Measurements from ENCODE around the genes SLC23A1, DNAJC18 and SMIM33.

GRCh38 chr5:137979472-137980103, 53.3 kb downstream of the FAM13B start:
- PRO-cap, result no peak
- RAMPAGE, long total RNA, 4 experiments, result no peak in any of the 4 experiments

DNA sequence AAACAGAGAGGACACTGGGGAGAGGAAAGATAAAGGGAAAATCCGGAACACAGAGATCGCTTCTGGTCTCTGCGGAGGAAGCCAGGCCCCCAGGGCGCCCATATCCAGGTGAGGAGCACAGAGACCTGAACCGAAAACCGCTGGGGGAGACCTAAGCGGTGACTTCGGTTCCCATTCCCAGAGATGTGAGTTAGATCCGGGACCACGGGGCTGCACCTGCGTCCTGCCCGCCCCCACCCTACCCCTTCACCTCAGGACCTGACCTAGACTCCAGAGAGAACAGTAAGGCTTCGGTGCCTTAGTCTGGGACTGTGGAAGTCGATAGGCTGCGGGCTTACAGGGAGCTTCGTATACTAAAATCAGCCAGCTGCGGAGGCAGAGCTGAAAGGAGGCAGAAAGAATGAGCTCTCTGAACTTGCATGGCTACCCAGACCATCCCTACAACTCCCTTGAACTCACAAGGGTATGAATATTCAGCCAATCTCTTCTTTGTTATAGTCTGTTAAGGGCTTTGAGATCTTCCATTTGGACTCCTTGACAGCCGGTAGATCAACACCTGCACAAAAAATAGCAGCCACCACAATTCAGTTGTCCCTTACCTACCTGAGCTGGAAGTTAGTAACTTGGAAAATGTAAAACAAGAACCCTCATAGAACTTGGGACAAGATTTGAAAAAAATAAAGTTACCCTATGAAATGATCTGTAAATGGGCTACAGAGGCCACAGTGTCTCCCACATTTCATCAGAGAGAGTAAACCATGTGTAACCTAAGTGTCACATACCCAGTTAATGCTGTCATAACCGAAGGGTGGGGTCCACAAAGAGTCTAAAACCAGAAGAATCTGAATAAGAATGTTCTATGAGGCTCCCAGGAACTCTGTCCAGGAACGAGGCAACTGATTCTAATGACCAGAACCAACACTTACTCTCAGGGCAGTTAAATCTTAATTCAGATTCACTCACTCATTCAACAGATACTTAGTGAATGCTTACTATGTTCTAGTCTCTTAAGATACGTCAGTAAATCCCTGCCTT, 752 bp upstream of the FAM13B start:
- PRO-cap, result unidirectional peak, minus-strand start at position 467 of the sequence
- RAMPAGE, long total RNA, 4 experiments, result no peak in any of the 4 experiments

DNA sequence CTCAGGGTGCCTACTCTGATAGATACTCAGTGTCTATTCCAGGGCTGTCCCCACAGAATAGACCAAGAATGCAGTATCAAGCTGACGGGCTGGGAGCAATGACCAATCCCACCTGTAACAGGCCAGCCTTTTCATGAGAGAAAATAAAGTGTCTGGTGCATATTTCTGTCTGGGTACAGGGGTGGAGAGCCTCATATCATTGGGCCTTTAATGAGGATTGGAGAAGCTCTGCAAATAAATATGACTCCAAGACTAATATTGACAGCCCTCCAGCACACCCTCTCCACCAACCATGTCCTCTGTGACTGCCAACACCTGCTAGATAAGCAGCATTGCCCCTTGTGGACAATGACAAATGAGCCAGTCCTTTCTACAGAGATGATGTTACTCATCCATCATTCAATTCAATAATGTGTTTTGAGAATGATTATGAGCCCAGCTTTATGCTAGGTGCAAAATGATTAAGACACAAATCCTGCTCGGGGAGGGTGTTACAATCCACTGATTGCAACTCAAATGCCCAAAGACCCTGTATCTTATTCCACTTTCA, 2.0 kb upstream of the GFRA3 start:
- PRO-cap, result no peak
- RAMPAGE, long total RNA, 4 experiments, result no peak in any of the 4 experiments

- PRO-cap, result no peak
- RAMPAGE, long total RNA, 4 experiments, result no peak in any of the 4 experiments
Observed at GRCh38 chr5:138492959-138493524, 27.8 kb downstream of the EGR1 start.

GRCh38 chr5:138505584-138506499, 37.2 kb downstream of the ETF1 start:
- PRO-cap, result no peak
- RAMPAGE, long total RNA, 4 experiments, result no peak in any of the 4 experiments

DNA sequence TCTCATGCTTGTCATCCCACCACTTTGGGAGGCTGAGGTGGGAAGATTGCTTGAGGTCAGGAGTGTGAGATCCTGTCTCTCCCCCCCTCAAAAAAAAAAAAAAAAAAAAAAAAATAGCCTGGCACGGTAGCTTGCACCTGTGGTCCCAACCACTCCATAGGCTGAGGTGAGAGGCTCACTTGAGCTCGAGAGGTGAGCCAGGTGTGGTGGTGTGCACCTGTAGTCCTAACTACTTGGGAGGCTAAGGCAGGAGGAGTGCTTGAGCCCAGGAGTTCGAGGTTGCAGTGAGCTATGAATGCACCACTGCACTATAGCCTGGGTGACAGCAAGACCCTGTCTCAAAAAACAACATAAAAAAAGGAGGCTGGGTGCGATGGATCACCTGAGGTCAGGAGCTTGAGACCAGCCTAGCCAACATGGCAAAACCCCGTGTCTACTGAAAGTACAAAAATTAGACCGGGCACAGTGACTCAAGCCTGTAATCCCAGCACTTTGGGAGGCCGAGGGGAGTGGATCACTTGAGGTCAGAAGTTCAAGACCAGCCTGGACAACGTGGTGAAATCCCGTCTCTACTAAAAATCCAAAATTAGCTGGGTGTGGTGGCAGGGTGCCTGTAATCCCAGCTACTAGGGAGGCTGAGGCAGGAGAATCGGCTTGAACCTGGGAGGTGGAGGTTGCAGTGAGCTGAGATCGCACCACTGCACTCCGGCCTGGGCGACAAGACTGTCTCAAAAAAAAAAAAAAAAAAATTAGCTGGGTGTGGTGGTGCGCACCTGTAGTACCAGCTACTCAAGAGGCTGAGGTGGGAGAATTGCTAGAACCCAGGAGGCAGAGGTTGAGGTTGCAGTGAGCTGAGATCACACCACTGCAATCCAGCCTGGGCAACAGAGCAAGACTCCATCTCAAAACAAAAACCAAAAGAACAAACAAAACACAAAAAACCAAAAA, 9.9 kb upstream of the ETF1 start:
- PRO-cap, result no peak
- RAMPAGE, long total RNA, 4 experiments, result no peak in any of the 4 experiments

GRCh38 chr5:138555476-138556637, 12.8 kb upstream of the ETF1 start:
- PRO-cap, result no peak
- RAMPAGE, long total RNA, 4 experiments, result no peak in any of the 4 experiments

GRCh38 chr5:138725154-138725724, 28.0 kb upstream of the CTNNA1 start:
- PRO-cap, result unidirectional peak, plus-strand start at chr5:138725653
- RAMPAGE, long total RNA, 4 experiments, result no peak in any of the 4 experiments

- PRO-cap, result no peak
- RAMPAGE, long total RNA, 4 experiments, result start-site peak on the plus strand in 1 of 4 experiments, at chr5:138911933-138912074 at its widest, 16 reads per replicate
Observed at GRCh38 chr5:138911832-138912357, 36.8 kb upstream of the LRRTM2 start.

GRCh38 chr5:139295527-139296211, 2.1 kb downstream of the MATR3 start:
- PRO-cap, result no peak
- RAMPAGE, long total RNA, 4 experiments, result no peak in any of the 4 experiments

GRCh38 chr5:139383215-139383690, at the start of gene SLC23A1:
Gene SLC23A1 (minus strand): TSS chr5:139383297.
- PRO-cap, result no peak
- RAMPAGE, long total RNA, 4 experiments, result no peak in any of the 4 experiments

DNA sequence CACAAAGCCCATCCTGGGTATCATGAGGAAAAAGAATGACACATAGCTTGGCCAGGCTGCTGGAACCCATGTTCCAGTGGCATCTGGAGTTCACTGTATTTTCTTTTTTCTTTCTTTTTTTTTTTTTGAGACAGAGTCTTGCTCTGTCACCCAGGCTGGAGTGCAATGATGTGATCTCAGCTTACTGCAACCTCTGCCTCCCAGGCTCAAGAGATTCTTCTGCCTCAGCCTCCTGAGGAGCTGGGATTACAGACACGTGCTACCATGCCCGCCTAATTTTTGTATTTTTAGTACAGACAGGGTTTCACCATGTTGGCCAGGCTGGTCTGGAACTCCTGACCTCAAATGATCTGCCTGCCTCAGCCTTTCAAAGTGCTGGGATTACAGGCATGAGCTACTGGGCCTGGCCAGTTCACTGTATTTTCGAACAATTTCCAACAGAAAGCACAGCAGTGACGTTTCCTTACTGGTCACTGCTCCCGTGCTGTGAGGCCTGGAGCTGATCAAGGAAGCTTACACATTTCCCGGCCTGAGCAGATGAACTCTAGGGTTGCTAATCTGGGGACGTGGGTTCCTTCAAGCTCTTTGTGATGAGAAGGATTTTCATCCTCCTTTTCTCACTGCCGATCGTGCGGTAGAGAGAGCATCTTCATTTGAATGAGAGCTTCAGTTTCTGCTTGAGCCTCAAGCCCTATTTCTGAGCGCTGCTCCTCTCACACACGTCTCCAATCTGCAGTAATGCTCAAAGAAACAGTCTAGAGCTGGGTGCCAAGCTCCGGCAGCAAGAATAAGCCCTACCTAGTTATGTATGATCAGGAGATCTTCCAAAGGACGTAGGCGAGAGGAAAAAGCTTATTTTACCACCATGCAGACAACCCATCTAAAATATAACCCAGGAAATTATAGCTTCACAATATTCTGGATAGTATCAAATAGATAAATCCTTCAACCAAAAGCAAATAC, 7.1 kb upstream of the SPATA24 start:
- PRO-cap, result no peak
- RAMPAGE, long total RNA, 4 experiments, result no peak in any of the 4 experiments

DNA sequence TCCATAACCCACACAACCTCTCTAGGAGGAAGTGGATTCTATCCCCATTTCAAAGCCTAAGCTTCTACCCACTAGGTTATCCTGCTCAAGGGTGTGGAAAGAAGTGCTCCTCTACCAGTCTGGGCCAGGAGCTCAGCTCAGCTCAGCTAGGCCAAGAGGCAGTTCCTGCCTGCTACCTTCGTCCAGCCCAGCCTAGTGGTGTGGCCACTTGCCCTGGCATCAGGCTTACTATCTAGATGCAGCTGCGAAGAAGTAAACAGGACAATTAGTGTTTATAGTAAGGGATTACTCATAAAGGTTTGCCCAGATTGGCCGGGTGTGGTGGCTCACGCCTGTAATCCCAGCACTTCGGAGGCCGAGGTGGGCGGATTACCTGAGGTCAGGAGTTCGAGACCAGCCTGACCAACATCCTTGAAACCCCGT, 12.7 kb upstream of the SPATA24 start:
- PRO-cap, result no peak
- RAMPAGE, long total RNA, 4 experiments, result no peak in any of the 4 experiments

DNA sequence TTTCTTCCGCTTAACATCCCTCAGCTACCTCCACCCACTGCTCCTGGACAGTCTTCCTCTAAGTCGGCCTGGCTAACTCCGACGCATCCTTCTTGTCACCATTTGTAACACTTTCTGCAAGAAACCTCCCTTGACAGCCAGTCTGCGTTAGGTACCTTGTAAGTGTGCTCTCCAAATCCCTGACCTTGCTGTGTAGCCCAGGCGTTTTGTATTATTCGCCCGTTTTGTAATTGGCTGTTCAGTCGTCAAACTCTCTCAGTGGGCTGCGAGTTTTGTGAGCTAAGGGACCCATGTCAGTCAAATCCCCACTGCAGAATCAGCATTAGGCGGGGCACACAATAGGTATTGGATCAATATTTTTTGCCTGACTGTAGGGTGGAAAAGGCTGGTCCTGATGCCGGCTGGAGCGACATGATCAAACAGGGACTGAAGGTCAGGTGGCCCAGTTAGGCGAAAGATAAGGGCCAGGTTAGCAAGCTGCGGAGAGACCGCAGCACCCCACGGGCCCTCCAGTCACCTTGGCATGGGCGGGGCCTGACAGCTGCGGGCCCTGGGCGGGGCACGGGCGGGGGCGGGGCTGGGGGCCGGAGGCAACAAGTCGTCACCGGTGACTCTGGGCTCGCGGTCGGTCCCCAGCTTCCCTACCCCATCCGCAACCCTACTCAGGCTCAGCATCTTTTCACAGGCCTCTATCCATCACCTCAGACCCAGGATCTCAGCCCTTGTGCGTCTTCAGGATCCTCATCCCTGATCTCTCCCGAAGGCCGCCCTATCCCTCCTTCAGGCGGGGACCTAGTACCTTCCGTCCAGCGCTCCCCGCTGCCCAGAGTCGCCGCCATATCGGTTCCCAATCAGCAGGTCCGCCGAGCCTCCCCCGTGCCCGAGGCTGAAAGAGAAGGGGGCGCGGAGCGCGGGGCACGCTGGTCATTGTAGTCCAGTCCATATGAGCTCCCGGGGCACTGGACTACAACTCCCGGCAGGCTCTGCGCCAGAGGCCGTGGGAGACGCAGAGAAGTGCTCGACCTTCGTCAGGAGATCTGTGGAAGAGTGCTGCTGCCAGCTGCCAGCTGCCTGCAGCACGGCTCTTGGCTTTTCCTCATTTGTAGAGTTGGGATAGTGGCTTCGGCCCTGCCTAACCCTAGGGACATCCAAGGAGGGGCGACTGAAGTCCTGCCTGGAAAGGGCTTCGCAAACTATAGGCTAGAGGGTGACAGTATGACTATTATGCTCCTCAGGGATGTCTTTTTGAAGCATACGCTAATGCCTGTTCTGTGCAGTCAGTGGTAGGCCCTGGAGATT, at the start of gene DNAJC18:
Gene DNAJC18 (minus strand): TSS at position 919 of the 1,299 bp plus-strand sequence.
- PRO-cap, result bidirectional peak, plus-strand start at position 601 of the sequence, minus-strand start at position 515 of the sequence; bidirectional peak, plus-strand start at position 1,031 of the sequence, minus-strand start at position 888 of the sequence
- RAMPAGE, long total RNA, 4 experiments, result start-site peak on the minus strand in 4 of 4 experiments, centred at positions 880 to 905 of the sequence, 75 to 90 reads per replicate

DNA sequence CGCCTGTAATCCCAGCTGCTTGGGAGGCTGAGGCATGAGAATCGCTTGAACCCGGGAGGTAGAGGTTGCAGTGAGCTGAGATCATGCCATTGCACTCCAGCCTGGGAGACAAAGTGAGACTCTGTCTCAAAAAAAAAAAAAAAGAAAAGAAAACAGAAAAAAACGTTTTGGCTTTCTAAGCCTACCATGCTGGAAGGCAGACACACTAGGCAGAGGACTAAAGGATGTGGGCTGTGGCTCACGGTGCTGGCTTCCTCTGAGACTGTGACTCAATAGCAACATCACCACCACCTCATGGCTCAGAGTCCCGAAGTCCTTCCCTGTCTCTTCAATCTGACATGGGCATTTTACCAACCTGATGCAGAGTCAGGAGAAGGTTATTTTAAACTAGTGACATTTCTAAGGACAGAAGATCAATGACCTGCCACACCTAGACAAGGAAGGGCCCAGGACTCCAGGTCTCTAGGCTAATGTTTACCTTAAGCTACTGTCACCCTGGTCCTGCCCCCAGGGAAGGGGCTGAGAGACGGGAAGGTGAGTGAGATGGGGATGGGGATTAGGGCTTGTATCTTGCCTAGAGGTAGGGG, 3.7 kb downstream of the ECSCR start:
- PRO-cap, result no peak
- RAMPAGE, long total RNA, 4 experiments, result no peak in any of the 4 experiments

GRCh38 chr5:139470684-139471246, at the start of gene SMIM33:
Gene SMIM33 (plus strand): TSS chr5:139471004.
- PRO-cap, result no peak
- RAMPAGE, long total RNA, 4 experiments, result no peak in any of the 4 experiments

DNA sequence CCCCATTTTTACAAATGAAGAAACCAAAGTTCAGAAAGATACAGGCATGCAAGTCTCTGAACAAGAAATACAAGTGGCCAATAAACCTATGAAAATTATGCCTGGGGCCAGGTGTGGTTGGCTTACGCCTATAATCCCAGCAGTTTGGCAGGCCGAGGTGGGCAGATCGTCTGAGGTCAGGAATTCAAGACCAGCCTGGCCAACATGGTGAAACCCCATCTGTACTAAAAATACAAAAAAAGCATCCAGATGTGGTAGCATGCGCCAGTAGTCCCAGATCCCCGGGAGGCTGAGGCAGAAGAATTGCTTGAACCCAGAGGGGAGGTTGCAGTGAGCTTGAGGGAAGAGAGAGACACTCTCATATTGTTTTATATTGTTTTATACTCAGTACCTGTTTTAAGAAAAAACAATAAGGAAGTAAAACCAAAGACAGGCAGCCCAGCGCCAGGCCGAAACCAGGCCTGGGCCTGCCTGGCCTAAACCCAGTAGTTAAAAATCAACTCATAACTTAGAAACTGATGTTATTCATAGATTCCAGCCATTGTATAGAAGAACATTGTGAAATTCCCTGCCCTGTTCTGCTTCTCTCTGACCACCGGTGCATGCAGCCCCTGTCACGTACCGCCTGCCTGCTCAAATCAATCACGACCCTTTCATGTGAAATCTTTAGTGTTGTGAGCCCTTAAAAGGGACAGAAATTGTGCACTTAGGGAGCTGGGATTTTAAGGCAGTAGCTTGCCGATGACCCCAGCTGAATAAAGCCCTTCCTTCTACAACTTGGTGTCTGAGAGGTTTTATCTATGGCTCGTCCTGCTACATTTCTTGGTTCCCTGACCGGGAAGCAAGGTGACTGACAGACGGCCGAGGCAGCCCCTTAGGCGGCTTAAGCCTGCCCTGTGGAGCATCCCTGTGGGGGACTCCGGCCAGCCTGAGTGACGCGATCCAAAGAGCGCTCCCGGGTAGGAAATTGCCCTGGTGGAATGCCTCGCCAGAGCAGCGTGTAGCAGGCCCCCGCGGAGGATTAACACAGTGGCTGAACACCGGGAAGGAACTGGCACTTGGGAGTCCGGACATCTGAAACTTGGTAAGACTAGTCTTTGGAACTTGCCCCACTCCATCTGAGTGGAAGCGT, 35.2 kb upstream of the UBE2D2 start:
- PRO-cap, result no peak
- RAMPAGE, long total RNA, 4 experiments, result no peak in any of the 4 experiments

- PRO-cap, result no peak
- RAMPAGE, long total RNA, 4 experiments, result no peak in any of the 4 experiments
Observed at GRCh38 chr5:139560542-139561045, 545 bp upstream of the UBE2D2 start.

DNA sequence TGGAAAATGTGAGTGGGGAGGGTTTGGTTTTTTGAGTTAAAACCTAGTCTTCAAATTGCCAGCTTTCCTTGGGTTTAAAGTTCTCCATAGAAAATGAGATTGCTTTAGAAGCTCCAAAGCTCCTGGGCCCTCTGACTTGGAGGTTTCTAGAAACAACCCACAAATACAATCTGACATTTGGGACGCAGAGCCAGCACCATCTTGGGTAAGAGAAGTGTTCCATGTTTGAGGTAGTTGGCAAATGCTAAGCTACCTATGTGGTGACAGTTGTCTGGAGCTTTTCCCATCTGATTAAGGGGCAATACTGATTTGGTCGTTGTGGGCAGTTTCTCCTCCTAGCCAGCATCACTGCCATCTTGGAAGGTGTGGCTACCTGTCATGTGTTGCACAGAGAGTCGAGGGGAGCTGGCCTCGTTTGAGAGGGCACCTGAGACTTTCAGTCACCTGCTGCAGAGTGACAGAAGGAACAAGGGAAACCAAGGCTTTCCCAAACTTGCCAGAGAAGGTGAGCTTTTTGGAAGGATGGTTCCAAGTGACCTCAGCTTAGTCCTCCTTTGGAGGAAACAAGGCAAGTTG, 15.8 kb upstream of the CXXC5 start:
- PRO-cap, result no peak
- RAMPAGE, long total RNA, 4 experiments, result no peak in any of the 4 experiments

GRCh38 chr5:139635554-139636747, 12.2 kb upstream of the CXXC5 start:
- PRO-cap, result no peak
- RAMPAGE, long total RNA, 4 experiments, result no peak in any of the 4 experiments

Measured in gastroesophageal sphincter (tissue), 4 donors.